Hepatocyte (in vitro differentiated cells and primary cell): ENCODE data around the genes TFAP2B, IL17A and MCM3.

DNA sequence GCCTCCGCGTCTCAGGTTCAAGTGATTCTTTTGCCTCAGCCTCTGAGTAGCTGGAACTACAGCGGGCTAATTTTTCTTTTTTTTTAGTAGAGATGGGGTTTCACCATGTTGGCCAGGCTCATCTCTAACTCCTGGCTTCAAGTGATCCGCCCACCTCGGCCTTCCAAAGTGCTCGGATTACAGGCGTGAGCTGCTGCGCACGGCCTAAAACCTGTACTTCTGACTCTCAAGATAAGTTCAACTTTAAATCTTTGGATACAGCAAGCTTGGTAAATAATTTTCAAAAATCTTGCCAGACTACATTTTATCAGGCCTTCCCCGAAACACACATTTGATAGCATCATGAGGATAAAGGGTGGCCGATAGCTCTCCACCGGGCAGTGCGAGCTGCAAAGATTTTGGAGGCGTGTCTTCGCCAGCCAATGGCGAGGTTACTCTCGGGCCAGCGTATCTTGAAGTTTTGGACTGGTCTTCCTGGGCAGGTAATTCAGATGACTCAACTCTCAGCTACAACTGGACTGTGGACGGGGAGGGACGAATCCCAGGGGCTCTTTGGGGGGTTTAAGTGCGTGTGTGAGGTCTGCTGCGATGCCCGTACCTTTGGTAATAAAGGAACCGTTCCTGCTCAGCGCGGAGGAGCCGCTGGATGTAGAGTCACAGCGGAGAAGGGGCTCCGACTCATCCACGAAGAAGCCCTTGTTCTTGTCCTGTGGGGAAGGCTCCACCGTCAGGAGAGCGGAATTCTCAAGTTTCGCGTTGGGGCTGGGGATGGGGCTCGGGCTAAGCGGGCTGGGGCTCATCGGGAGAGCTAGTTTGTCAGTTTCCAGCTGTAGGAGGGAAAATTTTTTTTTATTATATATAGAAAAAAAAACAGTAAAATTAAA lies 75.4 kb downstream of the TNFRSF21 start:
- RAMPAGE, long total RNA, result no peak
- RRBS, result no CpG with 5 or more reads among the region's 37 CpGs

DNA sequence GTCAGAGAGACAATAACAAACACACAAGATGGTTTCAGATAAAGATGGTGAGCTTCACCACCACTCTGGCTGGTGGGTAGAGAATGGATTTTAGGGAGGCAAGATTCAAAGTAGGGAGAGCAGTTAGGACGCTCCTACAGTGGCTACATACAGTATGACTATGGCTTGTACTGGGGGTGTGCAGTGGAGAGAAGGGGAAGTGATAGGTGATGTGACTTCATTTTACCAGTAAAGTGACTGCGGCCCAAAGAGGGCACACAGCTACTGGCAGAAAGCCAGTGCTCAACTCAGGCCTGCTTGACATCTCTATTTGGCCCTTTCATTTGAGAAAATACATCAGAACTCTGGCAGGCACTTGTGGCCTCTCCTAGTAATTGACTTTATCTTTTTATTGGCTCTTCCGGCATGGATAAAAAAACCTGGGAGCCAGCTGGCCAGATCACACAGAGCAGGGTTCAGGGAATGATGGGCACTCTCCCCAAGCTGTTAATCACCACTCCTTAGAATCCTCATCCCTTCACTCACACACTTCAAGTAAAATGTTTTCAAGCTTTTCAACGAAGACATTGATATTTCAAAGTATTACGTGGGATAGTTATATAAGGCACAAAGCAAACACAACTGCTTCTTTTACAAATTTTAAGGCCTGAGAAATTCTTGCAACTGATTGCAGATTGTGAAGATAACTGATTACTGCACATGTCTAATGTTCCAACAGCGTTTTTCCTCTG lies 73.7 kb downstream of the TNFRSF21 start:
- RAMPAGE, long total RNA, result no peak
- RRBS, result no CpG with 5 or more reads among the region's 6 CpGs

GRCh38 chr6:47405368-47405974 lies 72.1 kb upstream of the CD2AP start:
- RAMPAGE, long total RNA, result no peak
- RRBS, result no CpG with 5 or more reads among the region's 5 CpGs

GRCh38 chr6:47477858-47478732 lies 506 bp downstream of the CD2AP start:
- RAMPAGE, long total RNA, result no peak
- RRBS, result no CpG with 5 or more reads among the region's 70 CpGs

DNA sequence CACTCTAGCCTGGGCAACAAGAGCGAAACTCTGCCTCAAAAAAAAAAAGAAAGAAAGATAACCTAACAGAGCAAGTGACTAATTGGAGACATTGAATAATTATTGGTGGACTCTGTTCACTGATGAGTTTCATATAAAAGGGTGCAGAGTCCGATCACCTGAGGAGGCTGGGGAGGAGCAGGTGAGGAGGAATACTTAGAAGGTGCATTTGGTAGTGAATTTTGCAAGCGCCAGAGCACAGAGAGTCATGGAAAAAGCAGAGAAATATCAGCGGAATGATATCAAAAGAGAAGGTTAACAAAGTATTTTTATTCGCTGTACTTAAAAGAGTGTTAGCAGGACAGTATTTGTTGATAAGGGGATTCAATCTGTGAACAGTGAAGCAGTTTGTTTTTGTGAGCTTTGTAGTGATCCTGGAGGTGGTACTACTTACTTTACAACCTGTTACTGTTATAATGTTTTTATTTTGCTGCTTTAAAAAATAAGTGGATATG lies 44.4 kb downstream of the CD2AP start:
- RAMPAGE, long total RNA, result no peak
- RRBS, result no CpG with 5 or more reads among the region's 5 CpGs

- RAMPAGE, long total RNA, result no peak
- RRBS, result no CpG with 5 or more reads among the region's 4 CpGs
These were observed 44.7 kb upstream of the ADGRF4 start for GRCh38 chr6:47653694-47654027.

GRCh38 chr6:49453378-49453852 lies 9.6 kb downstream of the MMUT start:
- RAMPAGE, long total RNA, result no peak
- RRBS, result no CpG with 5 or more reads among the region's 1 CpG

DNA sequence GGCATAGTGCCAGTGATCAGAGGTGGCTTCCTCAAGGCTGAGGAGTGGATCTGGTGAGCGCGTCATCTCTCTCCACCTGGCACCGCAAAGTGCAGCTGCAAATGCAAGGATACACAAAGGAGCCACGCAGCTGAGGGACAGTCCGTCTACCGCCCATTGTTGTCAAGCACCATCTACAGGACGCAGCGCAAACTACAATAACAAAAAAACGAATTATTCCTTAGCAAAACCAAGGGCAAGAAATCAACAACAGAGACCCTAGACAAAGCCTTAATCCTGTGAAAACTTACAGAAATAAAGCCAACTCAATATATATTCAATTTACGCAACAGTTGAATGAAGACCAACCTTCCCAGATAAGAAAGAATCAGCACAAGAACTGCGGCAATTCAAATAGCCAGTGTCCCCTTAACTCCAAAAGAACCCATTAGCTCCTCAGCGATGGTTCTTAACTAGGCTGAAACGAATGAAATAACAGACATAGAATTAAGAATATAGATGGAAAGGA lies 9.2 kb upstream of the DEFB110 start:
- RAMPAGE, long total RNA, result no peak
- RRBS, result no CpG with 5 or more reads among the region's 13 CpGs

GRCh38 chr6:50818300-50819007 lies at the start of gene TFAP2B:
Gene TFAP2B, plus strand, starts transcription at chr6:50818871.
- RAMPAGE, long total RNA, result no peak
- RRBS, result no CpG with 5 or more reads among the region's 9 CpGs

GRCh38 chr6:50821315-50822109 lies 2.8 kb downstream of the TFAP2B start:
- RAMPAGE, long total RNA, result no peak
- RRBS, result 2% methylated on average over 3 of the region's 21 CpGs

DNA sequence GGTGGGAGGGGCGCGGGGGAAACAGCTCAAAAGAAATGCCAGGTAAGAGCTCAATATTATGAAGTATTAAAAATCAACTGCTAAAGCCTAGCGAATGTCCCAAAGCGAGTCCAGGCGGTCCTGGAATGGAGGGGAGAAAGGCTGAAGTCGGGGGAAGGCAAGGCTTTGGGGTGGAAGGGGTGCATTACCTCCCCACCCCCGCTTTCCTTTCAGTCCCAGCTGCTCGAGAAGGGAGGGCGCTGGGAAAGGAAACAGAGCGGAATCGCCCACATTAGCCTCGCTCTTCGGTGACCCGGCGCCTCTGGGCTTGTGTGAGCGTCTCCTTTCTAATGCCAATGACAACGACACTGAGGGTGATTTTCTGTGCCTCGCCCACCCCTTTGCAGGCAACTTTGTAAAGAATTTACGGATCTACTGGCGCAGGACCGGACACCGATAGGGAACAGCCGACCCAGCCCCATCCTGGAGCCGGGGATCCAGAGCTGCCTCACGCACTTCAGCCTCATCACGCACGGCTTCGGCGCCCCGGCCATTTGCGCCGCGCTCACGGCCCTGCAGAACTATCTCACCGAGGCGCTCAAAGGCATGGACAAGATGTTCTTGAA lies 24.1 kb downstream of the TFAP2B start:
- RAMPAGE, long total RNA, result no peak
- RRBS, result 8% methylated on average over 10 of the region's 36 CpGs

- RAMPAGE, long total RNA, result no peak
- RRBS, result 4% methylated on average over 29 of the region's 57 CpGs
These were observed 31.7 kb downstream of the TFAP2B start for GRCh38 chr6:50850155-50850990.

- RAMPAGE, long total RNA, result no peak
- RRBS, result no CpG with 5 or more reads among the region's 11 CpGs
These were observed at the start of gene IL17A for GRCh38 chr6:52186199-52186647. Gene IL17A, plus strand, starts transcription at chr6:52186375.

GRCh38 chr6:52283965-52285213 lies at the start of gene MCM3:
Gene MCM3, minus strand, starts transcription at chr6:52284742.
- RAMPAGE, long total RNA, result no peak
- RRBS, result under 1% methylated on average over 20 of the region's 69 CpGs

DNA sequence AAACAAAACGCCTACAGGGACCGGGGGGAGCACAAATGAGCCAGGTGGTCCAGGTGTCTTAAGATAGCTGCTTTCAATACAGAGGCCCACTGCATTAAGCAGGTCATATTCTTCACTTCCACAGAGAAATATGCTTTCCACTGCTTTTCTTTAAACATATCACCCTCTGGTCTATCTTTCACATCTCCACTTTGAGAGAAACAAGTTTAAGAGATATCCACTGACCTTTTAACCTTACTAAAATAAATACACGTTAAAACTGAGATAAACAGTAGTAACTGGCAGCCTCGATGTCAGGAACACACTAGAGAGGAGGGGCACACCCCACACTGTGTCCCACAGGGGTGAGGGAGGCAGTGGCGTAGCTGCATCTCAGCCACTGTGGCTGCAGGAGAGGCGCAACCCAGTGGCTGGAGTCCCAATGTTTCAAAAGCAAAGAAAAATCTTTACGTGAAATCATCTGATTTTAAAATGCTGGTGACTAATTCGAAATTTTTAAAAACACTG lies 54.9 kb downstream of the TRAM2 start:
- RAMPAGE, long total RNA, result no peak
- RRBS, result no CpG with 5 or more reads among the region's 8 CpGs

GRCh38 chr6:52598001-52598955 lies 21.4 kb upstream of the TRAM2 start:
- RAMPAGE, long total RNA, result no peak
- RRBS, result no CpG with 5 or more reads among the region's 13 CpGs

GRCh38 chr6:52746148-52746943 lies 16.9 kb downstream of the GSTA2 start:
- RAMPAGE, long total RNA, result no peak
- RRBS, result no CpG with 5 or more reads among the region's 4 CpGs

DNA sequence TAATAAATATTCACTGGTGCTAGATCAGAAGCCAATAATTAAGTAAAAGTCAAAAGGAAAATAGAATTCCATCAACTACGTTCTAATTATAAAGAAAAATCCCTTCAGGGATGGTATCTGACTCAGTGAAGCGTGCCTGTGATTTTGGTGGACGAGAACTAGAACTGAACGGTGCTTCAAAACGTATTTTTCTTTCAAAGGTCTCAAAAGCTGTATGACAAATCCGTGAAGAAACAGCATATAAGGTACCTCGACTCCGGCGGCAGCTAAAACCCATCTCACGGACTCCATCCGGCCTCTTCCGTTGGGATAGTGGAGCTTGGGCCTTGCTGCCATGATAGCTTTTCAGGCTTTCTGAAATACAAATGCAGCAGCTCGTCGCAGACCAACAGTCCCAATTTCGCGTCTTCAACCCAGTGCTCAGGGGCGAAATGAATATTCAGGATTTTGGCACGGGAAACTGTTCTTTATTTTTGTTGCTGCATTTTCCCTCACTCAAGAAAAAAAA lies 1.1 kb downstream of the GSTA4 start:
- RAMPAGE, long total RNA, result no peak
- RRBS, result no CpG with 5 or more reads among the region's 18 CpGs

GRCh38 chr6:53058376-53059127 lies 3.1 kb downstream of the CILK1 start:
- RAMPAGE, long total RNA, result no peak
- RRBS, result no CpG with 5 or more reads among the region's 4 CpGs

DNA sequence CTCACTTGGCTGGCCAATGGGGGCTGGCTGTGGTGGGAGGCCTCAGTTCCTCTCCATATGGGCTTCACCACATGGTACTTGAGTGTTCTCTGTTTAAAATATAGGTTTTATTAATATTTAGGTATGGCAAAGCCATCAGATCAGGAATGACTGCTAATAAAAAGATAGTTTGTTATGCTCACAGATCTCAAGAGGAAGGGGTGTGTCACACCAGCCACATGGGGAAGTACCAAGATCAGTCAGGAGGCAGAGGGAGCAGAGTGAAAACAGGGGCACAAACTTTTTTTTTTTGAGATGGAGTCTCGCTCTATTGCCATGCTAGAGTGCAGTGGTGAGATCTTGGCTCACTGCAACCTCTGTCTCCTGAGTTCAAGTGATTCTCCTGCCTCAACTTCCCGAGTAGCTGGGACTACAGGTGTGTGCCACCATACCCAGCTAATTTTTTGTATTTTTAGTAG lies 92.1 kb upstream of the GCM1 start:
- RAMPAGE, long total RNA, result no peak
- RRBS, result no CpG with 5 or more reads among the region's 2 CpGs